ENCODE measurements around the genes SQSTM1, BTNL3, OR2V2 and TRIM7.

- PRO-cap = no peak
Observed at GRCh38 chr5:179777757-179779002, 15.6 kb upstream of the LTC4S start.

DNA sequence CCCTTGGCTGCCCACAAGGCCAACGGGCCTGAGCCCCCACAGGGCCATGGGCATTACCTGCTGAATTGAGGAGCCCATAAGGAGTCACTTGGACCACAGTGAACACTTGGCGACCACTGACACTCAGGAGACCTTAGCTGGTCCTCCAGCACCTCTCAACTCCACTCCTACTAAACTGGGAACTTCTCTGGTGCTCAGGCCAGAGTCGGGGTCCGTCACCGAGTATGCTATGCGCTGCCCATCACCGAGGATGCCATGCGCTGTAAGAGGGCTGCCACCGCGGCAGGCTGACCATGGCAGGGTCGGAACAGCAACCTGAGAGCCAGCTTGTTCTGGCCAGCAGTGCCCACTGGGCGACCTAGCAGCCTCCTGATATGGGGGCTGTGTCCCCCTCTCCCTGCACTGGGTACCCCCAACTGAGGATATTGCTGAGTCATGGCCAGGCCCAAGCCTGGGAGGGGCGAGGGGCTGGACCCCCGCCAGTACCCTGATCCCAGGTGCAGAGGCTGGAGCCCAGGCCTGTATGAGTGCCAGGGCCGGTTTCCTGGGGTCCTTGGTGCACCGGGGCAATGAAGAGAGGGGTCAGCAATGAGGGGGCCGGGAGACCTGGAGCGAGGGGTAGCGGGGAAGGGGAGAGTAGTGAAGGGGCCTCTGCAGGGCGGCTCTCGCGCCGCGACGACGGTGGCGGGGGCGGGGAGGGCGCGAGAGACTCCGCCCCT is 420 bp upstream of the SQSTM1 start:
- PRO-cap = bidirectional peak, plus-strand start outside the sequence, minus-strand start at position 641 of the sequence

- PRO-cap = bidirectional peak, plus-strand start at chr5:179820905, minus-strand start at chr5:179820766; bidirectional peak, plus-strand start at chr5:179821222, minus-strand start at chr5:179821135
Observed at GRCh38 chr5:179820845-179821428, at the start of gene SQSTM1. Gene SQSTM1 (plus strand): TSS chr5:179820905.

DNA sequence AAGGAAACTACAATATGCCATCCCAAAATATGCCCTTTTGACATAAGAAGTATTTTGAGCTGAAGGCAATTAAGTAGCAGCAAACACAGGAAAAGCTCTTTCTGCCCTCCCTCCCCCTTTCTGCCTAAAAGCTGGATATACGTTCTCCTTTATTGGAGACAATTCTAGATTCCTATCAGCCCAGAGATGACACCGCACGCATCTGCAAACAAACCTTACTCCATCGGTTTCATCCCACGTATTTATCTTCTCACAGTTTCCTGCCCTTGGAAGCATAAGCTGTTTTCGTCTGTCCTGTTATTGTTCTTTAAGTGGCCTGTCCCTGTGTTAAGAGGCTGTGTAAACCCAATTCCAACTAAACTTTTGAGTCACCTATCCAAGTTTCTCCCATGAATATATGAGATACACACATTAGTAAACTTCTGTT is 11.8 kb downstream of the TBC1D9B start:
- PRO-cap = no peak

- PRO-cap = no peak
Observed at GRCh38 chr5:179923668-179923957, 15.9 kb upstream of the TBC1D9B start.

GRCh38 chr5:179974182-179974715 is 66.6 kb upstream of the TBC1D9B start:
- PRO-cap = no peak

GRCh38 chr5:180020119-180020577 is 51.4 kb downstream of the RNF130 start:
- PRO-cap = no peak

DNA sequence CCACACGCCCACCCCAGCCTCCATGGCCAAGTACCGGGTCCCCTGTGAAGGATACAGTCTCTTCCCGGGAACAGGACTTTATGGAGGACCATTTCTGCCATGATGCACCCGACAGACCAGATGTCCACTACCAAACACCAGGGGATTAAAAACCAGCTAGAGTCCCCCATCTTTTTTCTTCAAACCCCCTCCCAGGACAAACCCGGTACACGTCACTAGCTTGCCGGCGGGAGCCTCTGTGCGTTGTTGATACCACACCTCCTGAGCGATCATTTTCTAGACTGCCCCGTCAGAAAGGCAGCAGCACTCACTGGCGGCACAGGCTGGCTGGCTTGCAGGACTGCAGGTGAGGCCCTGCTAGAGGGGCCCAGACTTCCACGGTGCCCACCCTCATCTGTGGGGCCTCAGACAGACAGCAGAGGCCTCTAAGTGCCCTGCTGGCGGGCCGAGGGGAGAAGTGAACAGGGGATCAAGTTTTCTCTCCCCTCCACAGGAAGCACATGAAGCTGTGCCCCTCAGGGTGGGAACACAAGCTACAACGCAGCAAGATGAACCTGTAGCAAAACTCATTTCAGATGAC is 38.9 kb upstream of the RASGEF1C start:
- PRO-cap = no peak

- PRO-cap = no peak
Observed at GRCh38 chr5:180807159-180807478, 4.5 kb upstream of the MGAT1 start.

DNA sequence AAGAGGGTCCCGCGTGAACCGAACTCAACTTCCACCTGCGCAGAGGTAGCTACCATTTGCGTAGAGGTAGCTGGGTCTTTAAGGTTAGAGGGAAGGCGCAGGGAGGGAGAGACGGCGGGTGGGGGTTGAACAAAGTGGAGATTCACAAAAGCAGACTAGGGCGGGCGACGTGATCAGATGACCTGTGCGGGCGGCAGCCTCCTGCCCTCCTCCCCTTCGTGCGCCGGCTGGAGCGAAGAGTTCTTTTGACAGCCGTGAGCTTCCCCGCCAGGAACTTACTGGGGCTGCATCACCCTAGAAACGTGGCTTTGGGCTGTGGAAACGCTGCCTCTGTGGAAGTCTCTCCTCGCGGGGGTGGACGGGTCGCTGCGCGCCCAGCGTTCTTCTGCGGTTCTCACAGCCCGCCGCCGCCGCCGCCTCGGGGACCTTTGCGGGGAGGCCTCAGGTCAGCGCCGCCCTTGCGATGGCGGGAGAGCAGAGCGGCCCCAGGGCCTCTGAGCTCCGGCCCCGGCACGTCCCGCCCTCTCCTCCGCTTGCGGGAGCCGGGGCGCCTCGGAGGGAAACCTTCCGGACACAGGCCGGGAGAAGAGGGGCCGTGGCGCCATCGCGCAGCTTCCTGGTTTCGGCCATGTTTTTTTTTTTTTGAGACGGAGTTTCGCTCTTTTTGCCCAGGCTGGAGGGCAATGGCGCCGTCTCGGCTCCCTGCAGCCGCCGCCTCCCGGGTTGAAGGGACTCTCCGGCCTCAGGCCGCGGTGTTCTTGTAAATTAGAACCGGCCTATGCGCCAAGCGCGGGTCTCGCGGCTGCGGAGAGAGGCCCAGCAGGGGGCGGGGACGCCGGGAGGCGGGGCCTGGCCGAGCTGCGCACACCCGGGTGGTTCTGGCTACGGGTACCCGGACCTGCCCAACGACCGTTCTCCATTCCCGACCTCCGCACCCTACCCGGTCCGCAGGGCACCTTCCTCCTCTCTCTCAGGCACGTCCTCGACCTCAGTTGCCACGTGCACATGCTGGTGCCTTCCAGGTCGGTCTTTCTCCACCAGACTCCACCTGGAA is 28.5 kb upstream of the MGAT1 start:
- PRO-cap = bidirectional peak, plus-strand start at position 176 of the sequence, minus-strand start at position 120 of the sequence; bidirectional peak, plus-strand start at position 210 of the sequence, minus-strand start at position 280 of the sequence; bidirectional peak, plus-strand start at position 919 of the sequence, minus-strand start at position 832 of the sequence

DNA sequence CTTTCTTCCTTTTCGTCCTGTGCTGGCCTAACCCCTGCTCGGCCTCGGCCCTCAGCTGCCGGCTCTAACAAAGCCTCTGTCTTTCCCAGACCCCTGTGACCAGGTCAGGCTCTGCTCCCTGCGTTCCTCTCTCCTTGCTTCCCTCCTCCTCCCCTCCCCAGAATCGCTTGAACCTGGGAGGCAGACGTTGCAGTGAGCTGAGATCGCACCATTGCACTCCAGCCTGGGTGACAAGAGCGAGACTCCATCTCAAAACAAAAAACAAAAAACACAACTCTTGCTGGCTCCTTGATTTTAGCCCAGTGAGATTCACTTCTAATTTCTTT is 29.2 kb upstream of the MGAT1 start:
- PRO-cap = no peak

DNA sequence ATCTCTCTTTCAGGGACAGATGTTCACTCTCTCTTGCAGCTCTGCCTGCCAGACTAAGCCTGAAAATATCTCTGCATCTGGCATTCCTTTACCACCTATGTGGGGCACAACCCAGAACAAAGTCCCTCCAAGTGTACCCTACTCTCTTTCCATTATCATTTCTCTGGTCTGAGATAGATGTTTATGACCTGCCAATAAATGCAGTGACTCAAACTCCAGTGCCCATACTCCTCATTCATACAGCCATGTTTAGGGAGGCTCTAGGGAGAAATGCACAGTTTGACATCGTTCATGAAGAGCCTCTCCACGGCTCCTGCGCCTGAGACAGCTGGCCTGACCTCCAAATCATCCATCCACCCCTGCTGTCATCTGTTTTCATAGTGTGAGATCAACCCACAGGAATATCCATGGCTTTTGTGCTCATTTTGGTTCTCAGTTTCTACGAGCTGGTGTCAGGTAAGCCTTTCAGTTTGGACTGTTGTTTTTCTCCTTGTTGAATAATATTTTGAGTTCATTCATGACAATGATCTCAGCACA is at the start of gene BTNL3:
Gene BTNL3 (plus strand): TSS at position 225 of the 537 bp plus-strand sequence.
- PRO-cap = no peak

GRCh38 chr5:181147361-181147649 is at the start of gene OR2V2:
Gene OR2V2 (plus strand): TSS chr5:181147586.
- PRO-cap = no peak

DNA sequence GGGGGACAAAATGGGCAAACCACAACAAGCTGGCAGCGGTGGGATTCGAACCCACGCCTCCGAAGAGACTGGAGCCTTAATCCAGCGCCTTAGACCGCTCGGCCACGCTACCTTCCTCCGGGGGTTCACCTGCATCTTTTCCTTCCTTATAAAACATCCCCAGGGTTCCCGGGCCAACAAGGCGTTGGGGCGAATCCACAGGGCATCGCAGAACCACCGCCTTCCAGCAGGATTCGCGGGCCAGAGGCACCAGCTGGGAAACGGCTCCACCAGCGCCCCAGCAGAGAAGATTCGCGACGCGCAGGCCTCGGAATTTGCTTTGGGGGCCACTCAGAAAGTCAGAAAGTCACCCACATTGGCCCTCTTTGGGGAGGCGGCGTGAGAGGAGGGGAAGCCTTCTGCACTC is 26.6 kb downstream of the OR2V2 start:
- PRO-cap = no peak

DNA sequence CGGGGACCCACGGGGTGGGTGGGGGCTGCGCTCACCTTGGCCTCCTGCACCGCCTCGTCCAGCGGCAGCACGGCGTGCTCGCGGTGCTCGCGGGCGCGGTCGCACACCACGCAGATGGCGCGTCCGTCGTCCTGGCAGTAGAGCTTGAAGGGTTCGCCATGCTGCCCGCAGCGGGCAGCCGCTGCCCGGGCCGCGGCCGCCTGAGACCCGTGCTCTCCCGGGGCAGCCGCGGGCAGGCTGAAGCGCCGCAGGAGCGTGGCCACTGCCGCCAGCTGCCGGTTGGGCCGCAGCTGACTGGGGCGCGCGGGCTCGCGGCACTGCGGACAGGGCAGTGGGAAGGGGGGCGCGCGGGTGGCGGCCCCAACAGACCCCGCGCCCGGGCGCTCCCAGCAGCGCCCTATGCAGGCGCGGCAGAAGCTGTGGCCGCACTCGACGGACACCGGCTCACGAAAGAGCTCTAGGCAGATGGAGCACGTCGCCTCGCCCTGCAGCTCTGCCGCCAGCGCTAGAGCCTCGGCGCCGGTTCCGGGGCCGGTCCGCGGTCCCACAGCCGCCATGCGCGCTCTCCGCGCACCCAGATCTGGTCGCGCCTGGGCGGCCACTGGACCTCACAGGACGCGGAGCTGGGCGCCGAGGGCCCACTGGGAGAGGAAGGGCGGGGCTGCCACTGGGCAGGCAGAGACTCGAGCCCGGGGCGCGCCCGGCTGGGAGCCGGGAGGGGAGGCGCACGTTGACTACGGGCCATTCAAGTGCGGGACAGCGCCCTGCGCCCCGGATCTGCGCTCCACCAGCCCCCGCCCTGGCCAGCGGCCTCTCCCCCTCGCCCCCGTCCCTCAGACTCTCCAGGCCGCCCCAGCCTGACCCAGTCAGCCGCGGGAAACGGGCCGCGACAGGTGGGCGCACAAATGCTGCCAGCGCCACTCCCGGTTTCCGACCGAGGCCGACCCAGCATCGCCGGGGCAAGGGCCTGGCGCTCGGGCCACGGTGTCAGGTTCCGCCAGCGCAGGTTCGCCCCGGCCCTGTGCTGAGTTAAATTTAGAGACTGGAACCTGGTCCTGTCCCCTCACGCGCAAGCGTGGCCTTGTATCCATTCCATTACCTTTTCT is at the start of gene TRIM7:
Gene TRIM7 (minus strand): TSS at position 643 of the 1,106 bp plus-strand sequence.
- PRO-cap = bidirectional peak, plus-strand start at position 428 of the sequence, minus-strand start at position 131 of the sequence; bidirectional peak, plus-strand start at position 678 of the sequence, minus-strand start at position 603 of the sequence

DNA sequence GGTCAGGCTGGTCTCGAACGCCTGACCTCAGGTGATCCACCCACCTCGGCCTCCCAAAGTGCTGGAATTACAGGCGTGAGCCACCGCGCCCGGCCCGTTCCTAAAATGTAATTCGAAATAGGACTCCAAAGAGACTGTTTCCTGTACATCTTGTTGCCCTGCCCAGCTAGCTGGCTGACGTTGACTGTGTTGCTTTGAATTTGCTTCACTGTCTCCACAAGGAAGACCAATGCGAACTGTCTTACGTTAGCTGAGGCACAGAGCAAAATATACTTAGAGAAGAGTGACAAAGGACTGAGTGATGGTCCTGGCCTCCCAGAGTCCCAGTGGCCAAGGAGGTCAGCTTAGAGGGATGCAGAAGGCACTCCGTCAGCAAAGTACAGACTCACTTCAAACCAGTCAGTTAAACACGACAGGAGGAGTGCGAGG is 6.9 kb upstream of the TRIM41 start:
- PRO-cap = no peak

- PRO-cap = no peak
Observed at GRCh38 chr5:181224415-181224987, 1.4 kb downstream of the TRIM41 start.

GRCh38 chr5:181233318-181233919 is 10.3 kb downstream of the RACK1 start:
- PRO-cap = no peak